ENCODE measurements around the gene WTAP.

DNA sequence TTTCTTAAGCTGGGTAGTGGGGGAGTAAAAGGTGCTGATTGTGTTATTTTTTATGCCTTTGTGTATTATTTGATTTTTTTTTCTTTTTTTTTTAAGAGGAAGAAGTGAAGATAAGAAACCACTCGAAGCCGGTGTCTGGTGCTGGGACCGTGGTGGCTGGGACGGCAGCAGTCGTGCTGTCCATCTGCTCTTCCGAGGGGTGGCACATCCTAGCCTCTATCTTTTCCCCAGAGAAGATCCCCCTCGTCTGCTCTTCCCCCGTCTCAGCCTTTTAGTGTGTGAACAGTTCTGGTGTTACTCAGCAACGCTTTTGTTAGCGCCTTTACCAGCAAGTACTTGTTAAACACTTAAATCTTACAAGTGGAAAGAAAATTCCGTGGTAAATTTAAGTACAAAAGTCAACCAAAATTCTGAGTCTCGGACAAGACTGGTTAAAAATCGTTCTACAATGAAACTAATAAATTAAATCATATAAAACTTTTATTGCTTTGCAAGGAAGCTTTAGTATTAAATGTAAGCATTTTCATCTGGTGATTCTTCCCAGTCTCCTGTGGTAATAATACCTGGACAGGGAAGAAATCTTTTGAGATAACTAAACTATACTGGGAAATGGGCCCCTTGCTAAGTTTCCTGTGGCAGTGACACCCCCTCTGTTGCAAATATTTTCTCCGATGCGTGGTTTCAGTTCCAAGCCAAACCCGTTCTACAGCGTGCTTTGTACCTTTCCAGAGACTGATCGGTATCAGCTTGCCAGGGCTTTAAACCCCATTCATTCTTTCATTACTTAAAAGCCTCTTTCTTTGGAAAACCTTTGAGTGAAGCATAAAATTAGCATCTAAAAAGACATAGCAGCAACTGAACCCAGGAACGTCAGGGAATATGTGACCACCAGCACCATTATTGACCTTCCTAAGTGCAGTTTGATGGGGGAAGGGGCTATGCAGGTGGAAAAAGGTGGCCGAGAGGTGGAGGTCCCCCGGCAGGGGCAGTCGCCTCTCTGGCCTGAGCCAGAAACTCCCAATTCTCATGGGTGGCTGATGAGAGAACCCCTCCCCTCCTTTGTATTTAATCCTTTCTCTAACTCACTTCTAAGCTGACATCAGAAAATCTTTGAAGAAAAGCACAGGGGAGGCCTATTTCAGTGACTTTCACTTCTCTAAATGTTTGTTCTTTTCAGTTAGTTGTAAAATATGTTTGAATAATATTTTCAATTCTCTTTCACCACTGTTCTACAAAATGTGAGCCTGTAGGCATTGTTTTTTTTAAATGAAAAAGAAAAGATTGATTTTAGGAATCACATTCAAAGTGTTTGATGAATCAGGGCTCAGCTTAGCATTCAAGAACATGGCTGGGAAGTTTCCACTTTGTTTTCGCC, 89.6 kb downstream of the RSPH3 start:
- PRO-cap, 4 experiments, result no peak in any of the 4 experiments
- RAMPAGE, long total RNA, 2 experiments, result no peak in any of the 2 experiments

GRCh38 chr6:158982414-158982963, 17.5 kb downstream of the RSPH3 start:
- PRO-cap, 4 experiments, result no peak in any of the 4 experiments
- RAMPAGE, long total RNA, 2 experiments, result no peak in any of the 2 experiments

DNA sequence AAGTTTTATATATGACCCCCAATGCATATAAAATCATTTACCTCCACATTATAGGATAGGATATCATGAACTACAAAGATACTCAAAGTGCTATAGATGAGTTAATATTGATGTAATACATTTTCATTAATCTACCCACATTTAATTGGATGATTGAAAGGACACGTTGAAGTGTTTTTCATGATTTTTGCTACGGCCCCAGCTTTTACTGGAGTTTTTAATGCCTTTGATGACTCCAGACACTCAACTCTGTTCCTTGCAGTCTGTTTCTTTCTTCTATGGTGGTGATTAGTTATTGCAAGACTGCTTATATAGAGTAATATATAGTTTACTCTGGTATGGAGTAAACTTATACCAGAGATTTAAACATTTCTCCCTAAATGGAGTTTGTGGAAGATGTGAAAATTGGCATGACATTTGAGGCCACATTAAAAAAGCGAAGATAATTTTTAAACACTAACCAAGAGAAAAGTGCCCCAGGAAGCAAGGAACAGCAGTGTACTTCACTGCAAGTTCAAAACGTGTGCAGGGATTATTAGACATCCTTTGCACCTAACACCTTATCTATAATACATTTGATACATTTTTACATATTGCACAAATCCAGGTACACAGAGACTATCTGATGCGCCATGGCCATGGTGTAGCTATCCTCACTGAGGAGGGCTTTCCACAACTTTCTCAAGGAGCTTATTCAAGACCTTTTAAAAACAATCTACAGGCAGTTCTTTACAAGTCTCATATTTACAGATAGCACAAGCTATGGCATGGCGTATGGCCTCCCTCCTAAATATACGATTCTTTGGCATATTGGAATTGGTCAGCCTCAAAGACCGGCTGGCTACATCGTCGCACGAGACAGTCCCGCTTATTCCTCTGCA, 9.5 kb downstream of the TAGAP start:
- PRO-cap, 4 experiments, result no peak in any of the 4 experiments
- RAMPAGE, long total RNA, 2 experiments, result no peak in any of the 2 experiments

- PRO-cap, 4 experiments, result no peak in any of the 4 experiments
- RAMPAGE, long total RNA, 2 experiments, result no peak in any of the 2 experiments
These were observed 1.8 kb downstream of the FNDC1 start for GRCh38 chr6:159170979-159171504.

DNA sequence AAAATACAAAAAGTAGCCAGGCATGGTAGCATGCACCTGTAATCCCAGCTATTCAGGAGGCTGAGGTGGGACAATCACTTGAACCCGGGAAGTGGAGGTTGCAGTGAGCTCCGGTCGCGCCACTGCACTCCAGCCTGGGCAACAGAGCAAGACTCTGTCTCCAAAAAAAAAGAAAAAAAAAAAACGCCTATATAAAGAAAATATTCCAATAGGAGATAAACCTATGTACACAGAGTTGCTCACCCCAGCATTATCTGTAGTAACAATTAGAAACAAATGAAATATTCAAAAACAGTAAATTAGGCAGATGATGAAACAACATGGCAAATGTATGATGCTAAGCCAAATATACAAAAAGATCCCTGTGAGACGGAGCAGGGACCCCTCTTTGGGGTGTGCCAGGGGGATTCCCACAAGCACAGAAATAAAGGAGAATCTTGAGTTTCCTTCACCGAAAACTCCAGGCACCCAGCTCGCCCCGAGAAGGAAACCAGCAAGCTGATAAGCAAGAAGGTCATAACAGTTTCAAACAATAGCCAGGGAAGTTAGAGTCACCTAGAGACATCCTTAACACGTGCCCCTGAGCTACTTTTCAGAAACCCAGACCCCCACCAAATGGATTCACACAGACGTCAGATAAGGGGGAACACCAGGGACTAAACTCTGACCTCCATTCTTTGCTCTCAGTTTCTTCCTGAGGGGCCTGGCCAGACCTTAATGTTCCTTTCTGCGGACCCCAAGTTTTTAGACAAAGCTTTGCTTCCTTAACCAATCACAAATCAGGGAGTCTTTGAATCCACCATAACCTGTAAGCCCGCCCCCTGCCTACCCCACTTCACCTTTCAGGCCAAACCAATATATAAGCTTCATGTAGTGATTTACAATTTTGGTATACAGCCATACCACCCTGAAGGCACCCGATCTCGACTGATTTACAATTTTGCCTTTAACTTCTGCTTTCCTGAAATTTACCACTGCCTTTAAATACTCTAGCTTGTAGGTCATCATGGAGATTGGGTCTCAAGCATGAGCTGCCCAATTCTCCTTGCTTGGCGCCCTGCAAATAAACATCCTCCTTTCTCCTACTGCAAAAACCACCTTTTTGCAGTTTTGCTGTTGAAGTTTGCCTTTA, 11.9 kb downstream of the SOD2 start:
- PRO-cap, 4 experiments, result no peak in any of the 4 experiments
- RAMPAGE, long total RNA, 2 experiments, result no peak in any of the 2 experiments

- PRO-cap, 4 experiments, result peak in 4 of 4 experiments; most common plus-strand start chr6:159727127 (in 4); most common minus-strand start chr6:159726908 (in 4)
- RAMPAGE, long total RNA, 2 experiments, result start-site peak on the plus strand in 2 of 2 experiments, at chr6:159727097-159727155 at its widest, 260 to 1,040 reads per replicate
These were observed 540 bp upstream of the WTAP start for GRCh38 chr6:159726452-159727480.

DNA sequence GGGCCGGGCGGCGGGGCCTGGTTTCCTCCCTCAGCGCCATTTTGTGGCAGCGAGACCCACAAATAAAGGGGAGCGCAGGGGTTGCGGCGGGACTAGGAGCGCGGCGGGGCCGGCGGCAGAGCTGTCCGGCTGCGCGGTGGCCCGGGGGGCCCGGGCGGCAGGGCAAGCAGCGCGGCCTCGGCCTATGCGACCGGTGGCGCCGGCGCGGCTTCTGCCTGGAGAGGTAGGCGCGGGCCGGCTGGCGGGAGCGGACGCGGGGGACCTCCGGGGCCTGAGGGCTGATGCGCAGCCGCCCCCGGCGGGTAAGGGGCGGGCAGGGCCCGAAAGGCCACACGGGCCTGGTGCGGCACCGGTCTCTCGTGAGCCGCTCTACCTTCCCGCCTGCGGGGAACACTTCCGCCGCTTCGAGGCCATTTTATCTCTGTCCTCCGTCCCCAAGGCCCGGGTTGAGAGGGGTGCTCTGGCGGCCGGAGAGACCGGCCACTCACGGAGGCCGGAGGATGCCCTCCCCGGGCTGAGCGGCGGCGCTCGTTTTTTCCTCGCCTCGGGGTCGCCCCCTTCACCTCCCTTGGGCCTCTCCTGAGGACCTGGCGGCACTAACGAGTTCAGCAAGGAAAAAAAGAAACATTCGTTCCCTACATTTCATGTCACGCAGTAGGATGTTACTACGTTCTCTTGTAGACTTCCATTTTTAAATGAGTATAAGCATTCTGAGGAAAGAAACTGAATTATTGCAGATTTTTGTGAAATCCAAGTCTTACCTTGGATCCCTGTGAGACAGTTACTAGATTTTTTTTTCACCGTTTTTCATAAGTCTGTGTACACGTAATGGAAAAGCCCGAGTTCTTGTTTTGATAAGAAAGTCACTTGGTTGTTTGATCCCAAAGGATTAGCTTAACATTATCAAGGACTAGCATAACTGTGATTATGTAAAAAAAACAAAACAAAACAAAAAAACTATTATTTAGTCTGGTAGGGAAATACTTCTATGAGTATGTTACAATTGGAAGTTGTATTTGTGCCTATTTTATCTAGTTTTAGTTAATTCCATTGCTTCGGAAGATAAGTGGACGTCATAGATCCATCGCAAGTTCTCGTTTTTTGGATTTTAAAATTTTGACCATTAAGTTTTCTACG, at the start of gene WTAP:
Gene WTAP (plus strand): TSS at position 26 of the 1,137 bp plus-strand sequence.
- PRO-cap, 4 experiments, result peak in 4 of 4 experiments; most common plus-strand start position 95 of the sequence (in 4); most common minus-strand start position 697 of the sequence (in 1)
- RAMPAGE, long total RNA, 2 experiments, result no peak in any of the 2 experiments

GRCh38 chr6:159980300-159980671, 11.4 kb downstream of the IGF2R start:
- PRO-cap, 4 experiments, result no peak in any of the 4 experiments
- RAMPAGE, long total RNA, 2 experiments, result no peak in any of the 2 experiments

- PRO-cap, 4 experiments, result no peak in any of the 4 experiments
- RAMPAGE, long total RNA, 2 experiments, result no peak in any of the 2 experiments
These were observed 71.2 kb upstream of the SLC22A1 start for GRCh38 chr6:160050225-160051014.

DNA sequence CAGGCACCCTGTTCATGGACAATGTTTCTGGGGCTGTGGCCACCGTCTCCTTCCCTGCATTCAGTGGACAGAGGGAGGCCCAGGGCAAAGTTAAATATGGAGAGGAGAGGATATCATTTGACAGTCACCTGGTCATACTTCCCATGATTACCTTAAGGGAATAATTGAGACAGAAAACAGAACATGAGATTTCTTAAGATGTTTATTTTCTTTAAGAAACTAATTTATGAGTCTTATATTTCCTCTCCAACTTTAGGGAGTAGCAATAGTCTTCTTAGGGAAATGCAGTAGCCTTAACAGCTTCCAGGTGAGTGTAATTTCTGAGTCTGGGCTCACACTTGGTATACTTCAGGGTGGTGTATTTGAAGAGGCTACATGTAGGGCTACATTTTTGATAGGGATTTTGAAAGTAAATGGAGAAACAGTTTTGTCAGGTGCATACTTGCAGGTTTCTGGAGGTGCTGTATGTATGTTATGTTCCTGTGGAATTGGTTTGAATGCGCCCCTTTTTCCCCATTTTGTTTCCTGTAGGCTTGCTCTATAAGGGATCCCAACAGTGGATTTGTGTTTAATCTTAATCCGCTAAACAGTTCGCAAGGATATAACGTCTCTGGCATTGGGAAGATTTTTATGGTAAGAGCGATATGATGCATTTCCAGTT, 64.0 kb upstream of the SLC22A1 start:
- PRO-cap, 4 experiments, result no peak in any of the 4 experiments
- RAMPAGE, long total RNA, 2 experiments, result no peak in any of the 2 experiments

GRCh38 chr6:160077970-160078649, 43.5 kb upstream of the SLC22A1 start:
- PRO-cap, 4 experiments, result no peak in any of the 4 experiments
- RAMPAGE, long total RNA, 2 experiments, result no peak in any of the 2 experiments

- PRO-cap, 4 experiments, result no peak in any of the 4 experiments
- RAMPAGE, long total RNA, 2 experiments, result no peak in any of the 2 experiments
These were observed 19.2 kb upstream of the SLC22A1 start for GRCh38 chr6:160102434-160102746.

DNA sequence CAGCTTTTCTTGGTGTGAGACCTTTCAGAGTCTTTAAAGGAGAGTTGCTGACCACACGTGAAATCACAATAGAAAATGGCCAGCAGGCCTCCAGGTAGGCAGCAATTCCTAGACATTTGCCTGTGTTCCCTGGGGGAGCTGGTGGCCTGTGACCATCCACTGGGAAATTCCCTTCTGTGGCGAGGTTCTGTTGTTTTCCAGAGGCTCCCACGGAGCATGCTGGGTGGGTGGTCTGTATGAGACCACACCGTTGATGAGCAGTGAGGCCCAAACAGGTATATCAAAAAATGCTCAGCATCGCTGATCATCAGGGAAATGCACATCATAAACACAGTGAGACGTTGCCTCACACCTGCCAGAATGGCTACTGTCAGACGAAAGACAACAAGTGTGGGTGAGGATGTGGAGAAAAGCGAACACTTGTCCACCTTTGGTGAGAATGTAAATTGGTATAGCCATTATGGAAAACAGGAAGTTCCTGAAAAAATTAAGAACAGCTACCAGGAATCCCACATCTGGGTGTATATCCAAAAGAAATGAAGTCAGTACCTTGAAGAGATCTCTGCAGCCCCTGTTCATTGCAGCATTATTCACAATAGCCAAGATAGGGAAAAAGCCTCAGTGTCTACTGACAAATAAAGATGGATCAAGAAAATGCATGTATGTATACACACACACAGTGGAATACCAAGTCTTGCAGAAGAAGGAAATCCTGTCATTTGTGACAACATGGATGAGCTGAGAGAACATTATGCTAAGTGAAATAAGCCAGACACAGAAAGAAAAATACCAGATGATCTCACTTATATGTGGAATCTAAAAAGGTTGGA, 11.4 kb upstream of the SLC22A1 start:
- PRO-cap, 4 experiments, result no peak in any of the 4 experiments
- RAMPAGE, long total RNA, 2 experiments, result no peak in any of the 2 experiments

- PRO-cap, 4 experiments, result no peak in any of the 4 experiments
- RAMPAGE, long total RNA, 2 experiments, result no peak in any of the 2 experiments
These were observed 7.8 kb downstream of the SLC22A1 start for GRCh38 chr6:160129182-160130063.

GRCh38 chr6:160139449-160140190, 18.0 kb downstream of the SLC22A1 start:
- PRO-cap, 4 experiments, result peak in 2 of 4 experiments; most common plus-strand start chr6:160139940 (in 1); most common minus-strand start chr6:160139812 (in 2)
- RAMPAGE, long total RNA, 2 experiments, result no peak in any of the 2 experiments

DNA sequence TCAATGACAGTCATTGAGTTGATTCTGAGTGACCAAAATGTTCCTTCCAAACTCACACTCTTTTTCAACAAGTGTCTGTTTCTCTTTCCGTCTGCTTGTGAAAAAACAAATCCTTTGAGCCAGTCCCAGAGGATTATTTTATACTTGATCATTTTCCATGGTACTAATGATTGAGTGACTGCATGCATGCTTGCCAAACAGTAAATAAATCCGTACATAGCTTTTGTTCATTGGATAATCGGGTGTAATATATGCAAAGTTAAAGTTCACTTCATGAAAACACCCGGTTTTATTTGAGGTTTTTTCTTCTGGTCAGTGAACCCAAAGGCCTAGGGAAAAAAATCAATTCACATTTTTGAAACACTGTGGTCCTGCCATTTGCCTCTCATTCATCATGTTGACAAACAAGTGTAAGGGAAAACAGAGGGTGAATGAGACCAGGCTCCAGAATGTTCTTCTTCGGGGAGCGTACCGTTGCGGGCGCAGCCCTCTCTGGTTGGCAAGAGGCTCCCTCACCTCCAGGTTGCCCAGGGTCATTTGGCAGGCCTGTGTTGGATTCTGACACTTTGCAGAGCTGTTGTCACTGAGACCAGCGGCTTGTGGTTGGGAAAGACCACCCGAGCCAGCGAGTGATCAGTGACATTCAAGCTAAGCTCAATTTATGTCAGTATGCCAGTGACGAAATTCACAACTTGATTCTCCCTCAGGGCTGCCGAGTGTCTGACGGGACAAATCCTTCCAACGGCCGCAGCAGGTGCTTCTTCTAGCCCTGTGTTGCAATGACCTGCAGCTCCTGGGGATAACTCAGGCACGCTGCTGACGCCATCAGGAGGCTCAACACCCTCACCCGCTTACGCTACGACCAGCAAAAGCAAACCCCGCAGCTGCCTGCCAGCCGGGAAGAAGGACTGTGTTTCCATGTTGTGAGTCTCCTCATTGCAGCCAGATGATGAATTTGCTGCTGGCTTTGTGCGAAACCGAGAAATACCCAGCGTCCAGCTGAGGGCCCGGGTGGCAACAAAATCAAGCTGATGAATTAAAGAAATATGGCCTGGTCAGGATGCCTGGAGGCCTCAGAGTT, 16.8 kb upstream of the SLC22A2 start:
- PRO-cap, 4 experiments, result peak in 3 of 4 experiments; most common plus-strand start position 564 of the sequence (in 1); most common minus-strand start position 776 of the sequence (in 3)
- RAMPAGE, long total RNA, 2 experiments, result no peak in any of the 2 experiments

GRCh38 chr6:160451690-160452583, 103.8 kb downstream of the SLC22A3 start:
- PRO-cap, 4 experiments, result no peak in any of the 4 experiments
- RAMPAGE, long total RNA, 2 experiments, result no peak in any of the 2 experiments

DNA sequence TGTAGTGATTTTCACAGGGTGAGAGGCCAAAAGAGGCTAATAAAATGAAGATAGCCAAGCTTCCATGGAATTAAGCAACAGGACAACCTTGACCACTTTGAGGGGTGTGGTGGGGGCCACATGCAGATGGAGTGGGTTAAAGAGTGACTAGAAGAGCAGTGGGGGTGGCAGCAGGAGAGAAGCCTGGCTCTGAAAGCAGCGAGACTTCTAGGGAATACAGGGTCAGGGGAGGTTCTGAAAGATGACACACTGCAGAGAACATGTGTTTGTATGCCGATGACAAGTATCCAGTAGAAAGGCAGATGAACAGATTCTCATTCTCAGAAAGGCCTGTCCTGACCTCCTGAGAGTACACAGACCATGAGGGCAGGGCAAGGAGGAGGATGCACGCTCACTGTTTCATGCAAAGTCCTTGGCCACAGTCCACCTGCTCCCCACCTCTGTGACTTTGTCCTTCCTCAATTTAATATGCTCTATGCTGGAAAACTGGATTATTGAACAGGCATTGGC, 2.9 kb downstream of the LPA start:
- PRO-cap, 4 experiments, result peak in 3 of 4 experiments; most common plus-strand start position 352 of the sequence (in 1); most common minus-strand start position 216 of the sequence (in 2)
- RAMPAGE, long total RNA, 2 experiments, result no peak in any of the 2 experiments

DNA sequence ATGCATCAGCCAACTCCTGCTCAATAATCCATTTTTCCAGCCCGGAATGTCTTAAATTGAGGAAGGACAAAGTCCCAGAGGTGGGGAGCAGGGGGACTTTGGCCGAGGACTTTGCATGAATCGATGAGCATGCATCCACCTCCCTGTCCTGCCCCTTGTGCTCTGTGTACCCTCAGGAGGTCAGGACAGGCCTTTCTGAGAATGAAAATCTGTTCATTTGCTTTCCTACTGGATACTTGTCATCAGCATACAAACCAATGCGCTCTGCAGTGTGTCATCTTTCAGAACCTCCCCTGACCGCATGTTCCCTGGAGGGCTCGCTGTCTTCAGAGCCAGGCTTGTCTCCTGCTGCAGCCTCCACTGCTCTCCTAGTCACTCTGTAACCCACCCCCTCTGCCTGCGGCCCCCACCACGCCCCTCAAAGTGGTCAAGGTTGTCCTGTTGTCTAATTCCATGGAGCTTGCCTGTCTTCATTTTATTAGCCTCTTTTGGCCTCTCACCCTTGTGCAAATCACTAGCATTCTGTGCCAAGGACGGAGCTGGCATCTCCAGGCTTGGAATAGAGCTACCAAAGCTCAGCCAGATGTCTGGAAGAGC, 2.7 kb downstream of the PLG start:
- PRO-cap, 4 experiments, result peak in 4 of 4 experiments; most common plus-strand start position 329 of the sequence (in 1); most common minus-strand start position 157 of the sequence (in 3)
- RAMPAGE, long total RNA, 2 experiments, result no peak in any of the 2 experiments

GRCh38 chr6:160766644-160767850, 65.0 kb downstream of the PLG start:
- PRO-cap, 4 experiments, result peak in 1 of 4 experiments; most common minus-strand start chr6:160767507 (in 1)
- RAMPAGE, long total RNA, 2 experiments, result no peak in any of the 2 experiments